Peritoneum (tissue), 1 donor: ENCODE data around the gene BPIFB2.

DNA sequence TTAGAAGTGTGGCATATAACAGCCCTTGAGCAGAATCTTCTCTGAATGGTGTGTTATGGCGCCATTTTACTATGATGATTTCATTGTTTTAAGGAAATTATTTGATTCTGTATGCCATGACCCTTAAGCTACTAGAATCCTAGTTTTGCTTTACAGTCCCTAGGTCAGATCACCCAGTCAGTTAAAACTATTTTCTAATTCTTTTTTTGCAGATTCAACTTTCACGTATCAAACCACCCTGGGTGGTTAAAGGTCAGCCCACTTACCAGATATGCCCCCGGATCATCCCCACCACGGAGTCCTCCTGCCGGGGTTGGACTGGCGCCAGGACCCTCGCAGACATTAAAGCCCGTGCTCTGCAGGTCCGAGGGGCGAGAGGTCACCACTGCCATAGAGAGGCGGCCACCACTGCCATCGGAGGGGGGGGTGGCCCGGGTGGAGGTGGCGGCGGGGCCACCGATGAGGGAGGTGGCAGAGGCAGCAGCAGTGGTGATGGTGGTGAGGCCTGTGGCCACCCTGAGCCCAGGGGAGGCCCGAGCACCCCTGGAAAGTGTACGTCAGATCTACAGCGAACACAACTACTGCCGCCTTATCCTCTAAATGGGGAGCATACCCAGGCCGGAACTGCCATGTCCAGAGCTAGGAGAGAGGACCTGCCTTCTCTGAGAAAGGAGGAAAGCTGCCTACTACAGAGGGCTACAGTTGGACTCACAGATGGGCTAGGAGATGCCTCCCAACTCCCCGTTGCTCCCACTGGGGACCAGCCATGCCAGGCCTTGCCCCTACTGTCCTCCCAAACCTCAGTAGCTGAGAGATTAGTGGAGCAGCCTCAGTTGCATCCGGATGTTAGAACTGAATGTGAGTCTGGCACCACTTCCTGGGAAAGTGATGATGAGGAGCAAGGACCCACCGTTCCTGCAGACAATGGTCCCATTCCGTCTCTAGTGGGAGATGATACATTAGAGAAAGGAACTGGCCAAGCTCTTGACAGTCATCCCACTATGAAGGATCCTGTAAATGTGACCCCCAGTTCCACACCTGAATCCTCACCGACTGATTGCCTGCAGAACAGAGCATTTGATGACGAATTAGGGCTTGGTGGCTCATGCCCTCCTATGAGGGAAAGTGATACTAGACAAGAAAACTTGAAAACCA is 76.5 kb downstream of the ASXL1 start:
- PRO-cap: no peak

- PRO-cap: no peak
Measured at GRCh38 chr20:32435645-32436424, 77.7 kb downstream of the ASXL1 start.

GRCh38 chr20:32452985-32454012 is 95.2 kb downstream of the ASXL1 start:
- PRO-cap: no peak

DNA sequence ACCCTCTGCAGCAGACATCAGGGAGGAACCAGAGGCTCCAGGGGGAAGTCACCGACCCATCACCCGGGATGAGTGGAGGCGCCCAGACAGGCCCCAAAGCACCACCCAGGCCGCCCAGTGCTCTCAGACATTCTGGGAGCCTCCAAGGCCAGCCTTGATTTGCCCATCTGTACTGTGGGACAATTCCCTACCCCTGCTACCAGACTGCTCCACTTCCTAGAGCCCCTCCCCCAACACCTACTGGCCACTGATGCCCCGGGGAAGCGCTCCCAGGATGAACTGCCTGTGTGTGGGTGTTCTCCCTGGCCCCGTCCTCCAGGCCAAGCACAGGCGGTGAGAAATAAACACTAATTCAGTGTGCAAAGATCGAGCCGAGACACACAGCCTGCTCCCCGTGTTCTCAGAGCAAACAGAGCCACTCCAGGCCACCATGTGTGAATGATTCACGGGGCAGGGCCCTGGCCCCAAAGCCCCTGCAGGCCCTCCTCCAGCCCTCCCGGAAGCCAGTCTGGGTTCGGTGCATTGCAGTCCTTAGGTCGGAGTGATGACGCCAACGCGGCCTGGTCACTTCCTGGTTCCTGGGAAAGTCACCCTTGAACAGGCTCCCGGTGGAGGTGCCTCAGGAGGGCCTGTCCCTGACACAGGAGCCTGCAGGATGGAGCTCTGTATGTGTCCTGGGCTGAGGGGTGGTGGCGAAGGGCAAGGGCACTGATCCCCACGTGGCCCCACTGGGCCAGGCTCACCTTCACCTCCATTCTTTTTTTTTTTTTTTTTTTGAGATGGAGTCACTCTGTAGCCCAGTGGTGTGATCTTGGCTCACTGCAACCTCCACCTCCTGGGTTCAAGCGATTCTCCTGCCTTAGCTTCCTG is 107.3 kb downstream of the ASXL1 start:
- PRO-cap: no peak

GRCh38 chr20:32480843-32481201 is 104.3 kb downstream of the NOL4L start:
- PRO-cap: no peak

- PRO-cap: no peak
Measured at GRCh38 chr20:32485510-32485864, 99.6 kb downstream of the NOL4L start.

GRCh38 chr20:32559834-32560304 is 25.3 kb downstream of the NOL4L start:
- PRO-cap: no peak

DNA sequence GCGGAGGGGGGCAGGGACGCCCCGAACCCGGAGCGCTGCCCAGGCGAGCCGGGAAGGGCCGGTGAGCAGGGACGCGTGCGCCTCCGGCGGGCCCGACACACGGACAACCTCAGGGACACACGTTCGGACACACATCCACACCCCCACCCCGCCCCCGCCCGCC is 897 bp downstream of the NOL4L start:
- PRO-cap: no peak

GRCh38 chr20:32607784-32608178 is 22.6 kb upstream of the NOL4L start:
- PRO-cap: no peak

- PRO-cap: no peak
Measured at GRCh38 chr20:32621085-32621926, 36.2 kb upstream of the NOL4L start.

GRCh38 chr20:33007519-33007976 is at the start of gene BPIFB2:
Gene BPIFB2 (plus strand): TSS chr20:33007704.
- PRO-cap: no peak

DNA sequence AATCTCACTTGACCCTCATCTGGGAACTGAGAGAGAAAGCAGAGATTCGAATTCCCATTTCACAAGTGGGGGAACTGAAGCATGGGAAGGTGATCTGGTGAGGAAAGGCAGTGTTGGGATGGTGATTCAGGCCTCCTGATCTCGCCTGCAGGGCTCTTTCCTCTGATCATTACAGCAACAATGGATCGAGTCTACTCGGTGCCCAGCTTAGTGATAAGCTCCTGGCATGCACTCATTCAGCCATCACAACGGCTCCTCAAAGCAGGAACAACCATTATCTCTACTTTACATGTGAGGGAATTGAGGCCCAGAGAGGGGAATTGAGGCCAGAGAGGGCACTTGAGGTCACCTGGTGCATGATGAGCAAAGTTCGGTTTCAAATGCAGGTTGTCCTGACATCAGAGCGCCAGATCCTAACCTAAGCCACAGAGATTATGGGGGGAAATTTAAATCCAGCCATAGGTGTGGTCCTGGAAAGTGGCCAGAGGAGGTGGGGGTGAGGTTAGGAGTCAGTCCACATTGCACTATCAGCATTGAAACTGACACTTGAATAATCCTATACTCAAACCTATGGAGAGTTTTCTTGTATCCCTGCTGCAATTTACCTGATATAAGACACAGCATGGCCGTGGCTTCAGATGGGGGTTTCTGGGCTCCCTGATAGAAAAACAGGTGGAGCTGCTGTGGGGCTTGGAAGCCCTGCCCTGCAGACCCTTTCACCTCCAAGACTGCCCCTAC is 41.9 kb upstream of the BPIFA2 start:
- PRO-cap: no peak

DNA sequence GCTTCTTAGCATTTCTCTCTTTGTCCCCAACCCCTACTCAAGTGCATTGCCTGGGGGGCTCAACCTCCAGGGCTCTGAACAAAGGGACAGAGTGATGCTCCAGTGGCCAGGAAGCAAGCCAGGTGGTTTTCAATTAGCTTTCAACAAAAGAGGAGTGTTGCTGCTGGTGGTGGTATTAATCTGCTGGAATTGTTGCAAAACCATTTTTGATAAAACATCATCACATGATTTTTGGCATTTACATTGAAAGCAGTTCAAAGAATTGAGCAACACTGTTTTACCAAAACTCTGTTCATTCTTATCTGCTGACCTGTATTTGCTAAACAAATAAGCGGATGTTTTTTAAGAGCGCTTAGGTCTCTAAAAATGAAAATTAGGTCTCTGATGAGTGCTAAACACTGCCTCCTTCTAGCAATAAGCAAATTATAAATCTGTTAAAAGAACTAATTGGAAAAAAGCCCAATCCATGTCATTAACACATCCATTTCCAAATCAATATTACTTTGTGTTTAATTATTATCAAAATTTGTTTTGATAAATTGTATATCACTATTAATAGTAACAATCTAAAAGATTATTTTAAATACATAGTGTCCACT is 40.2 kb upstream of the BPIFA2 start:
- PRO-cap: no peak

- PRO-cap: no peak
Measured at GRCh38 chr20:33624304-33625137, 37.6 kb upstream of the C20orf144 start.

DNA sequence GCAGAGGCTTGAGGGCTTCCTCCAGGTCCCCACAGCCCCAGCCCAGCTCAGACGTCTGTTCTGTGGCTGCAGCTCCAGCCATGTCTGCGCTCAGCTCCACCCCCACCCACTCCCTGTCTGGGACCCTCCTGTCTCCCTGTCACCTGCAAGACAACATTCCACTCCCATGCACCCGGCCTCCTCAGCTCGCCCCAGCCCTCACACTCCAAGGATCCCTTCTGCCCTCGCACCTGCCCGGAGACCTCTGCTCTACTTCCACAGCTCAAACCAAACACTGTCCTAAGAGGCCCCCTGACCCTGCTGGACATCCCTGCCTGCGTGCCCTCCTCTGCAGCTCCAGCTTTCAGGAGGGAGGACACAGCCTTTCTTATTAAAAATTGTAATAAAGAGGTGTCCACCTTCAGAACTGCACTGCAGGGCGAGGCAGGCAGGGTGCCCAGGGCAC is 7.2 kb upstream of the C20orf144 start:
- PRO-cap: no peak

DNA sequence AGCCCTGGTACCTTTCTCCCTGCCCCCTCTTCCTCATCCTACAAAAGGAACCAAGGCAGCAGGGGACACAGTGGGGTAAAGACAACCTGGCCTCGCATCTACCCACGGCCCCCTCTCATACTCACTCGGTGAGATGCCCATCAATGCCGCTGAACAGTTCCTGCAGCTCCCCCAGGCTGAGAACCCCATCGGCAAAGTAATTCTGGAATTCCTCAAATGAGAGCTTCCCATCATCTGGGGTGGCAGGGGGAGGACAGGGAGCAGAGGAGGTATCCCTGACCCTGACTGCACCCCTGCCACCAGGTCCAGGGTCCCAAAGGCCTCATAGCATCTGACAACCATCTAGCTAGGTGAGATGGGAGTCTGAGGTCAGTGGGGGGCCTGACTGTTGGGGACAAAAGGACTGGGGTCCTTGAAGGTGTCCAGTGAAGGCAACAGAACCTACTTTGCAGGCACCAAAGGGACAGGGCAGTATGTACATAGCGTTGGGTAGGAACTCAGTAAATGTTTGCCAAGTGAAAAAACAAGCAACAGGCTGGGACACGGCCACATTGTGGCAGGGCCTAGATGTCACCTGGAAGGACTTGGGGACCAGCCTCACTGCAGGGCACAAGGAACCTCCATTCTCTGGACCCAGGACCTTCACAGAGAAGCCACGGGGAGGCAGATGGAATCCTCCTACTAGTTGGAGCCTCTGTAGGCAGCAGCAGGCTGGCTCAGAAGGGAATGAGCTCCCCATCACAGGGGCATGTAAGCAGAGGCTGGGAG is 3.5 kb downstream of the NECAB3 start:
- PRO-cap: no peak

DNA sequence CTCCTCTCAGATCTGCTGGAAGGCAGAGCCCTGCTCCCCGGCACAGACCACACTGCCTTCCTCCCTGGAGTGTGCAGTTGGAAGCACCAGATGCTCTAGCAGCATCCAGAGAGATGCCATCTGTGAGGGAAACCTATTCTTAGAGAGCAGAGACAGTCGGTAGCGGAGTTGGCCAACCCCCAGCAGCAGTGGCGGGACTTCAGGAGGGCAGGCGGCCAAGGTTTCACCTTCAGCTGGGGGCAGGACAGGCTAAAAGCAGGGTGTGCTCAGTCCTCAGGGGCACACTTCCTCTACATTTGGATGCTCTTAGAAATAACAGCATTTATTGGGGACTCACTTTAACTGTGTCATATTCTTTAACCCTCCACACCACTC is 16.8 kb upstream of the E2F1 start:
- PRO-cap: no peak

DNA sequence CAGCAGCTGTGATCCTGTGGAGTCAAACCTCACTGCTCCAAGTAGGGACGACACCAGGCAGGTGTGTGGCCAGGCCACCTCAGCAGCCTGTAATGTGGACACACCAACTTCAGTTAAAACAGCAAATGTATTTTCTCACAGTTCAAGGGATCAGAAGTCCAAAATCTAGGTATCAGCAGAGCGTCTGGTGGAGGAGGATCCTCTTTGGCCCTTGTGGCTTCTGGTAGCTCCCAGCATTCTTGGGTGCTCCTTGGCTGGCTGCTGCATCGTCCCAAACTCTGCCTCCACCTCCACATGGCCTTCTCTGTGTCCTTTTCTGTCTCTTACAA is 47.1 kb downstream of the CHMP4B start:
- PRO-cap: no peak

DNA sequence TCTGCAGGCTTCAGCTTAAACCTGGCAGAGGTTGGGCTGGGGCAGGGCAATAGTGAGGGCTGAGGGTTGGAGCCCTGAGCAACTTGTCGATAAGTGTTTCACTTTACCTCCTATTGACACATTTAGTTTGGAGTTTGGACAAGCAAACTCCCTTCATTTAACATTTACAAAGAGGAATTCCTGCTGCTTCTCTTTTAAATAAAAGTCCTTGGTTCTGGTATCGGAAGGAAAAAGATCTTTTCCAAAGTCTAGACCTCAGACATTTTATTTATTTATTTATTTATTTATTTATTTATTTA is 32.4 kb downstream of the RALY start:
- PRO-cap: no peak

GRCh38 chr20:34036975-34037831 is 43.5 kb downstream of the RALY start:
- PRO-cap: no peak